SJSA1 (cell line): ENCODE data around the genes MICU1 and VCL.

GRCh38 chr10:72523693-72524329, 102.1 kb downstream of the MICU1 start:
- RAMPAGE, long total RNA, result no peak

DNA sequence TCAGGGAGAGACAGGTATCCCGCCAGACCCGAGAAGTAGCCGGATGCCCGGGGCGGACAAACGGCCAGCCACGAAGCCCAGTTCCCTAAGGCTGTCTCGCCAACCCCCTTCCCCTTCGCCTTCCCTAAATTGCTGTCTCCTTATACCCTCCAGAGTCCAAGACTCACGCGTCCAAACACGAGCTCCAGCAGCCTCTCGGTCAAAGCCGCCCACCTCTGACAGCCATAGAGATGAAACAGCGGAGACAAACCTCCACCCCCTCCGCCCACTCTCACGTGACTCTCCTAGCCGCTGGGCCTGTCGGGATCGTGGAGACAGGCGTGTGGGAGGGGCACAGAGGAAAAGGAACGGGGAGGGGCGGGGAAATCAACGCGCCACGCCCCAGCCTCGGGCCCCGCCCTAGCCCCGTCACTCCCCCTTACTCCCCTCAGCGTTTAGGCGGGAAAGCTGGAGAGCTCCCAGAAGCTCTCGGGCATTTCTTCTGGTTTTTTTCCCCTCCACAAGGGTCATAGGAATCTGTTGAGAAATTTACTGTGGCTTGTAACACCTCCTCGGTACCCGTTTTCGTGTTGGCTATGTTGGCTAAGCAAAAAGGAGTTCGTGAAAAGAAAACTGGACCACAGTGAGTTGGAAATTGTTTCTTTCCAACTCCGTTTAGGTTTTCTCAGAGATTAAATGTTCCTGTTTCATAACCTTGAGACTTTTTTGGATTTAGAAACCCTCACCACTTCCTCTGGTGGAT, at the start of gene MICU1:
MICU1 (minus strand) TSS at position 237 of the 742 bp plus-strand sequence.
- RAMPAGE, long total RNA, result start-site peak on the minus strand centred at position 232 of the sequence, 37 bp wide, 232 and 86 reads in 2 replicates

GRCh38 chr10:72688145-72688753, 3.7 kb upstream of the MCU start:
- RAMPAGE, long total RNA, result no peak

DNA sequence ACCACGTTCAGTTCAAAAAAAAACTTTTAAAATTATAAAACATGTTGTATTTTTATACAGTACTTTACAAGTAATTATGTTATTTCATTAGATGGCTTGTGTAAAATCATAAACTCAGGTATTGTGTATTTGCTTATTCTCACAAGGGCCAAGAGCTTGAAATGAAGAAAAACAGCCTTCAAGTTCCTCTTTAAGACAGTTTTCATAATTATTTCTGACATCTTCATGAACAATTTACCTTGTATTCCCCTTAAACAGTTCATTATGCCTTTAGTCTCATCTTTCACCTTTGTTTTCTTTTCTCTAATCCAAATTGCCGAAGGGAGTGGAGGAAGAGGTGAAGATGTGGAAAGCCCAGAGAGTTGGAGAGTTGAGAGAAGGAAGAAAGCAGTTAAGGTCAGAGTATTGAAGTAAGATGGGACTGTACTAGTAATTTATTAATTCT, 16.0 kb downstream of the MCU start:
- RAMPAGE, long total RNA, result no peak

- RAMPAGE, long total RNA, result no peak
Observed at GRCh38 chr10:72847841-72848428, 45.6 kb upstream of the OIT3 start.

DNA sequence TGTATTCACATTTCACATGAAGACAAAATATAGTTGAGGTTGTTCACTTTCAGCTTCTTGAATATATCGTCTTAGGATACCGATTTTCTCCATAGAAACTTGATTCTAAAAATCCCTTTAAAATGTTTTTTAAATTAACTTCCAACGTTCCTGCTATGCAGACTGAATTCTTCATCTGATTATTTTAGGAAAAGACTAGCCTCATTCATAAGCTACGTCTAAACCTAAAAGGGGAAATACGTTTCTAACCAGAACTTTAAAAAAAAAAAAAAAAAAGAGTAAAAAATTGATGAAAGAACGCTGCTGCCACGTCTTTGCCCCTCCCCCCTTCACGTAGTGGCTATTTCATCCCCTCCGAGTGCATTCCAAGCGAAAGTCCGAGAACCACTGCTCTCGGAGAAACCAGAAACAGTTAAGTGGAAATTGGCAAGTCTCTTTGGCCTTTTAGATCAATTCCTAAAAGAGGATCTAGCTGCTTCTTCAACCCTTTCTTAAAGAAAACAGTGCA, 1.3 kb downstream of the P4HA1 start:
- RAMPAGE, long total RNA, result no peak

GRCh38 chr10:73113660-73113861, 3.3 kb downstream of the NUDT13 start:
- RAMPAGE, long total RNA, result no peak

DNA sequence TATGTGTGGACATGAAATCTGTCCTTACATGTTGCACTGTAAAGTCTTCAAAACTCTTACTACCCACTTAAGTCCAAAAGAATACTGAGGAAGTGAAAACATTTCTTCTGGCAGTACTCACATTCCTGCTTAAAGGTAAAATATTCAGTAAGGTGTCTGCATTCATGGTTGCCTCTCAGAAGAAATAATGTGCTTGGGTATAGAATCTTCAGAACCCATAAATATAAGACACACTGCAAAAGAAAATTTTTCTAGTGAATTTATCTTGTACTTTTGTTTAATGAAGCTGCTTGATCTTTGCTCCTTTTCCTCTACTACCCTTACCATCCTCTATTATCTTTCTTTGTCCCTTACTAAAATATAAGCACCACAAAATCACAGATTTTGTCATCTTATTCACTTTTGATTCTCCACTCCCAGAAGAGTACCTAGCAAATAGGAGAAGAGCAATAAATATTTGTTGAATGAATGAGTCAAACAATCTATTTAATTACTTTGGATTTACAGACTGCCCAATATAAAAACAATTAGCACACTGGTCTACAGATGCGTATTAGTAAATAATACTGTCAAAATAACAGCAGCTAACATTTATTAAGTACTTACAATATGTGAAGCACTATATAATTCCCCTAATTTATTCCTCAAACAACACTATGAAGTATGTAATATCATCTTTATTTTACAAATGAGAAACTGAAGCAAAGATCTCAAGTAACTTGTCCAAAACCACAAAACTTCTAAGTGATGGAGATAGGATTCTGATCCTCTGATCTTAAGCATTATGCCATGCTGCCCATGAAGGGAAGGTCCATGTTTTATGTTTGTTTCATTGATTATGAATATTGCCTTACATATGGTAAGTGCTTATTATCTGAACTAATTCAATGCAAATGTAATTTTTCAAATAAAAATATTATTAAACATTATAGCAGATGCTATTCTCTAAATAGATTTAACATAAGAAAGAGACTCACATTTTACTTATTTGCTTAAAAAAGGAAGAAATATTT, 20.7 kb downstream of the PPP3CB start:
- RAMPAGE, long total RNA, result no peak

- RAMPAGE, long total RNA, result no peak
Observed at GRCh38 chr10:73494924-73495878, 623 bp downstream of the PPP3CB start.

DNA sequence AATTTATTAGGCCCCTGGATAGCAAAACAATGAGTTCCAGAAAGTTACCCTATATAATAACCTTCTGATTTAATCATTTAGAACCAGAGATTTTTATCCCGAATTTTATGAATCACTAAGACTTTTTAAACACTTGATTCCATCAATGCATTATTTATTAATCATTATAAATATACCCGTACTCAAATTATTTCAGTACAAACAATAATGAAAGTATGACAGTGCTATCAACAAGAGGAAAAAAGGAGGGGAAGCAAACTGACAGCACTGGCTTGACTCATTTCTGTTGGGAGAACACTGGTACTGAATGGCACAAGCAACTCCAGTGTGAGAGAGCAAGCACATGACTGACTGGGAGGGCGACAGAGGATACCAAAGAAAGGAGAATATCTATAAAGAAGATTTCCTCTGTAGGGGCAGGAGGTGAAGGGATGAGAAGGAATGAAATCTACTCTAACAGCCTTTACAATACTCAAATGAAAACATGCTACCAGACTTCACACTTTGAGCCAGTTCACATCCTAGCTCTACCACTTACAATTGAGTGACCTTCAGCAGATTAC, 1.6 kb downstream of the USP54 start:
- RAMPAGE, long total RNA, result no peak

DNA sequence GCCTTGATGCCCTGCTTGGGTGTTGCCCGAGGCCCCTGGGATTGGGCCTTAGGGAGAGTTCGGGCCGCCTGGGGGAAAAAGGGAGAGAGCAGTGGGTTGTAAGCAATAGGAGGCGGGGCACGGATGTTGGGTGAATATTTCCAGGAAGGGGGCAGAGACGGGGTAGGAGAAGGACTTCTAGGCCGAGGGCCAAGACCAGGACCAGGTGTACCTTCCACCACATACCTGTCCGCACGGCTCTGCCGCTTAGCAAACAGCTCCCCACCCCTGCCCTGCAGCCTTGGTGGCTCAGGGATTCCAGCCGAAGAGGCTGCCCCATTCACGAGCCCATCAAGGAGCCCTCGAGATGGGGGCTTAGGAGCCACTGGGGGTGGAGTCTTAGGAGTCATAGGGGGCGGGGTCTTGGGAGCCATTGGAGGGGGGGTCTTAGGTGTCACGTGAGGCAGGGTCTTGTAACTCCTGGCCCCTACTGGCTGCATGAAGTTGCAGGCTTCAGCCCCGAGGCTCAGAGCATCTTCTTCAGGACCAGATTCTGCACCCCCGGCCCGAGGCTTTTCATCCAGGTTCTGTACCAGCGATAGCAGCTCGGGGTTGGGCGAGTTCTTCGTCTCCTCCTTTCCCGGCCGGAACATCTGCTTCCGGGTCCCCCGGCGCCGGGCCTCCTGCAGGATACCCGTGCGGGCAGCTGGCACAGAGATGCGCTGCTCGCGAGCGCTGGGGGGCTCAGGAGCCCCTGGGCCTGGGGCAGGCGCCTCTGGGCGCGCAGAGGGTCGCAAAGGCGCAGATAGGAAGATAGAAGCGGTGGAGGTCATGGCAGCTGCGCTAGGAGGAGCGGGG, 6.1 kb upstream of the MYOZ1 start:
- RAMPAGE, long total RNA, result no peak

- RAMPAGE, long total RNA, result no peak
Observed at GRCh38 chr10:73780643-73781608, 922 bp upstream of the CHCHD1 start.

- RAMPAGE, long total RNA, result no peak
Observed at GRCh38 chr10:73799761-73800442, 11.5 kb downstream of the NDST2 start.

DNA sequence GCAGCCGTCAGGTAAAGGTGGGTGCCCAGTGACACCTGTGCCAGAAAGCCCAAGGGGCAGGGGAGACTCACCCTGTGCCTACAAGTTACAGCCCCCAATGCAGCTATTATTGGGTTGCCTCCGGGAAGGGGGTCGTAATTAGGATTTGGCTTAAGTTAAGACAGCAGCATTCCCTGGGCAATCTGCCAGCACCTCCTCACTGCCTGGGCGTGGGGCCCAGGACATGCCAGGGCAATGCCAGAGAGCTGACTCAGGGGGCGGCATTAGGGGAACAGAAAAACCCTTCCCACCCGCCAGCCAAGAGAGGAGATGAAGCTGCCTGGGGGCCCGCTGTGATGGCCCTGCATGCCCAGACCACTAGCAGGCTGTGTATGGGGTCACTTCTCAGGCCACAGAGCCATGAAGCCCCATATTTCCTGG, 13.3 kb upstream of the CAMK2G start:
- RAMPAGE, long total RNA, result no peak

GRCh38 chr10:73888921-73889657, 14.7 kb upstream of the CAMK2G start:
- RAMPAGE, long total RNA, result no peak

- RAMPAGE, long total RNA, result no peak
Observed at GRCh38 chr10:73907816-73908332, 3.1 kb upstream of the PLAU start.

GRCh38 chr10:73997609-73998448, at the start of gene VCL:
Gene VCL, plus strand, starts transcription at chr10:73998116.
- RAMPAGE, long total RNA, result start-site peak on the plus strand at chr10:73998115-73998176, 1,723 and 1,096 reads in 2 replicates

DNA sequence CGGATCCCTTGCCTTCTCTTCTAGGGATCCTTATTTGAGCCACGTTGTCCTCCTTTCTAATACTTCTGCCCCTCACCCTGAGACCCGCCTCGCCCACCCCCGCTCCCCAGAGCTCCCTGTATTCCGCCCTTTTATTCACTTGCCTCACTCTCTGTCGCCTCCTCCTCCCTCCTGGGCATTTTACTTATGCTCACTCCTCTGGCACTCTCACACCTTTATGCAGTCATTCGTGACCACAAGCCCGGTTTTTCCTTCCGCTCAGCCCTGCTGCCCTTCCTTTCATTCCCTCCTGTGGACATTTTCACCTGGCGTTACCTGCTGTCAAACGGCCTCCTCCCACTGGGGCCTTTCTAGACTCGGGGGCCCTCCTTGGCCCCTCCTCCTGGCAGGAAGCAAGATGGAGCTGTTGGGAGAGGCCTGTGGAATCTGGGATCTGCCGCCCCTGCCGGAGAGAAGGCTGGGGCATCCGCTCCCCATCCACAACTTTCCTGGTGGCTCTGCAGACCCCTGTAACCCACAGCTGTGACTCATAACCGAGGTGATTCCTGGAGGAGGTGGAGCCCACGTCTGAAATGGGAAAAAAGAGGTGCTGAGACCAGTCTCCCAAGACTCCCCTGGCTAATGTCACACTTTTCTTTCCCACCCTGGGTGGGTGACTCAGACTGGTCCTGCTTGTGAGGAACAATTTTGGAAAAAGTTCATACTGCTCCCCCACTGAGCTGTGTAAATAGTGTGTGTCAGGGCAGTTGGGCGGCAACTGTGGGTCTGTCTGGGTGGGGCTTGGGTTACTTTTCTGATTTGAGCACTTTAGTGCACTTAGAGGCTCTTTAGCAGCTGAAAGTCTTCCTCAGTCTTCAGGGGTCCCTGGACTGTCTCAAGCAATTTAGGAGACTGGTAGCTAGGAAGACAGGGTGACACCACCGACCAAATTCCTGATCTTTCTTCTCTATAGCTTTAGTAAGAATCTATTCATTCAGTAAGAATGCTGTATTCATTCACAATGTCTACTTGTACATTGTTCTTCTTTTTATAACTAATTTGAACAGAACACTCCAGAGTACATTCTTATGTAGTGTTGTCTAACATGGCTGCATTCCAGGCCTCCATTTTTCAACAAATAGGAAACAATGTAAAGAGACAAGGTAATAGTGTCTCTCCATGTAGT, 1.3 kb downstream of the VCL start:
- RAMPAGE, long total RNA, result no peak

DNA sequence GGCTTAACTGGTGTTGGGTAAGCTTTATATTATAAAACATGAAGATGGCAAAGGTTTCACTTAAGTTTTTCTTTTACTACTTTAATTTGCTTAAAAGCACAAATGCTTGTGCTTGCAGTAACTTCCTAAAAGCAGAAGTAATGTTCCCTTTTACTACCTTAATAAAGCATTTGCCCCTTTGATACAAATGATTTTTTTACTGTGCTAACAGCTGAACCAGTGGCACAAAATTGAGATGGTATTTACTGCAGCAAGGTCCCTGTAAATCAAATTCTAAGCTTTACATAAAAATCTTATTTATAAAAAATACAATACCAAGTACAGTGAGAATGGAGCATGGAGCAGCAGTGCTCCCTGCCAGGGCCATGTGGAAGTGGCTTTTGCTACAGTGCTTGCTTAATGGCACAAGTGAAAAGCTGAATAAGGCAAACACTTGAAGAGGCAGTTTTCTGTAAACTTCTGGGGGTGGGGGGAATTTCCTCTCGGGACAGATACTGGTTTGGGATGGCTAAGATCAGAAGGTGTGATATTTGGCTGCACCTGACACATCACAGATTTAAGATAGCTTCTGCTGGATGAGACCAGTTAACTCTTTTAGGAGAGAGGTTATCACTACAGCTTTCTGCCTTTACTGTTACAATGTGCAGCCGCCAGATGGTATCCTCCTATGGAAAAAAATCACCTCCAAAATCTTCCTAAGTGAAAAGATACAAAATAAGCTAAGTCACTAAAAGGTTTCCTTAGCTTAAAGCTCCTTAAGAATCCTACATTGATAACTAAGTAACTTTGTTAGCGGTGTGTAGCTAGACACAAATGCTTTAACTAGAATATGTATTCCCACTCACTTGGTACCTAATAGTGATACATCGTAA, 27.5 kb downstream of the AP3M1 start:
- RAMPAGE, long total RNA, result no peak

- RAMPAGE, long total RNA, result no peak
Observed at GRCh38 chr10:74433277-74433700, 282.3 kb downstream of the ADK start.